Colon Carcinoma Metastatic in the Brain (tissue), 2 donors: ENCODE measurements around the gene SSPN.

DNA sequence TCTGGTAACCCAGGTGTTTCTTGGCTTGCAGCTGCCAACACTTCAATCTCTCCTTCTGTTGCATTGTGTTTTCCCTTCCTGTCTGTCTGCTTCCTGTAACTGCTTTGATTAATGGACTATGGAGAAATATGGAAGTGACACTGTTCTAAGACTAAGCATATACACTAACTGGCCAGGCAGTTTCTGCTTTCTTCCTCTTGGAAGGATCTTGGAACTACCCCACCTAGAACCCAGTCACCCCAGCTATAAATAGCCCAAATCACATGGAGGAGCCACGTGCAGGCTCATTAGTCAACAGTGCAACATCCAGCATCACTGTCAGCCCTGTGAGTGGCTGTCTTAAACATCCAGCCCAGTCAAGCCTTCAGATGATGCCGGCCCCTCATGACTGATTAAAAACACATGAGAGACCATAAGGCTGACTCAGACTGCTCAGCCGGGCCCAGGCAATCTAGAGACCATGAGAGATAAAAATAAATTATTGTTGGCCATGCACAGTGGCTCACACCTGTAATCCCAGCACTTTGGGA lies 39.2 kb downstream of the BCAT1 start:
- PRO-cap, 2 experiments: no peak in any of the 2 experiments

DNA sequence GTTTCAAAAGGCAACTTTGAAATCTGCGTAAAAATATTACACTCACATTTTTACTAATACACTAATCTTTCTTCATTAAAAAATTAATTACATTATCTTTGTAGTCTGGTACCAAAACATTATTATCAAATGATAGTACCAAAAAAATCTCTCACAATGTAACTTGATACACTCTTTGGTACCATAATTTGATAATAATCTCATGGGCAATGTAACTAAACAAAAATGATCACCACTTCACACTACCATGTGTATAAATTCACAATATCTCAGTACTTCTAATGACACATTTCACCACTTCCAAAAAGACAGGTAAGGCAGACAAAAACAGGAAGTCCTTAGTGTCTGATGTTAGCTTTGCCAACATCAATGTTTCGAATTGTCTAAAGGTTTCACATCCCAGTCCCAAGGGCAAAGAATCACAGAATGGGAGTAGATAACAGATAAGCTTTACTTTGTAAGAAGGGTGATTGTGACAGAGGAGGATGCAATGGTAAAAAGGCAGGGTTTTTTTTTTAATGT lies 8.6 kb downstream of the DNAI7 start:
- PRO-cap, 2 experiments: no peak in any of the 2 experiments

- PRO-cap, 2 experiments: no peak in any of the 2 experiments
Measured at GRCh38 chr12:25233553-25234134, 17.1 kb downstream of the KRAS start.

DNA sequence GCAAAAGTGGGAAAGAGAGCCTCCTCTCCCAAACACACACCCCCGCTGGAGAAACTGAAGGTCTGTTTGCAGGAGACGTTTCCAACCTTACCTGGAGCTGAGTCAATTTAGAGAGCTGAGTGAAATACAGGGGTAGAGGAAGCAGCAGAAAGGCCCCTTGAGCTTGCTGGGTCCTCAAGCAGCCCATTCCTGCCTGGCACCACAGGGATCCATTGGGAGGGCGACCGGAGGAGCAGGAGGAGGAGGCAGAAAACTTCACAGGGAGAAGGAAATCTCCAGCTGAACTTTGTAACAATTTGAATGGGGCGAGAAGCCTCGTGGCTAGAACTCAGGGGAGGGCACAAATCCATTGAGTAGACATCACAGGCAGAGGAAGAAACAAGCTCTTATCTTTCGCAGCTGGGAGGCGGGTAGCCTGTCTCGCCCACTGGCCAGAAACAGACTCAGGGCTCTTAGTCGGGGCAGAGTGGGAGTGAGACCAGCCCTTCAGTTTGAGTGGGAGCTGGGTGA lies 77.5 kb upstream of the LMNTD1 start:
- PRO-cap, 2 experiments: no peak in any of the 2 experiments

DNA sequence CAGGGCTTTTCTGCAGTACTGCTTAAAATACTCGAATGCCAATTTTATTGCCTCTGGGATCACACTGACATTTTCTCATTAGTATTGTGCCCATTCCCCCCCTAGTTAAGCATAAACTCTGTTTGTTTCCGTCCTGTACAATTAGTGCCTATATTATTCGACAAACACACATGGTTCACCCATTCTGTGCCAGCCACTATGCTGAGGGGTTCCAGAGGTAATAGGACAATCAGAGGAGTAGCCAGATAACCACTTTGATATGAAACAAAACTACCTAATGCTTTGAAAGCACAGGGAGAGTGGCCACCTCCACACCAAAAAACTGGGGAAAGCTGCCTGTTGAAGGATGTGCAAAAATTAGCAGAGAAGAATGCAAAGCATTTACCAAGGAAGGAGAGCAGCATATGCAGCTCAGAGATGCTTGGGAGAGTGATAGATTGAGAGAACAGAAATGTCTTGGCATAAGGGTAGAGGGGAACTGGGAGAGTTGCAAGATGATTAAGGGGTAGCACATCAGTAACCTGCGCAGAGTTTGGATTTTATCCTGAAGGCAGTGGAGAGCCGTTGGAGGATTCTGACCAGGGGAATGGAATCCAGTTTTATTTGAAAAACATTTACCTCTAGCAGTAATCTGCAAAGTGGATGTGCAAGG lies 81.8 kb downstream of the BHLHE41 start:
- PRO-cap, 2 experiments: no peak in any of the 2 experiments

DNA sequence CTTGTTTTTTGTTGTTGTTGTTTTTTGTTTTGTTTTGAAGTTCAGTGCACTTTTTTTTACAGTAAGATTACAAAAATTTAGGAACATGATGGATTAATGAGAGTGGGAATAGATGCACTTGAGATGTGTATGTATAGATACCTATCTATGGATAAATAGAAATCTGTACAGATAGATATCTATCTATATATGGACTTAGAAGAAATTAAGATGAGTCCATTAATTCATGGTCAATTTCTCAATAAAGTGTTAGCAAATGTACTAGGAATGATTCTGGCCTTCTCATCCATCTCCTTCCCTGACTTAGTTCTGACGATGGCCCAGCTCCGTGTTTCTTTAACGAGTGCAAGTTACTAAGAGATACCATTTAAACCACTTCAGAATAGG lies 3.8 kb downstream of the BHLHE41 start:
- PRO-cap, 2 experiments: no peak in any of the 2 experiments

DNA sequence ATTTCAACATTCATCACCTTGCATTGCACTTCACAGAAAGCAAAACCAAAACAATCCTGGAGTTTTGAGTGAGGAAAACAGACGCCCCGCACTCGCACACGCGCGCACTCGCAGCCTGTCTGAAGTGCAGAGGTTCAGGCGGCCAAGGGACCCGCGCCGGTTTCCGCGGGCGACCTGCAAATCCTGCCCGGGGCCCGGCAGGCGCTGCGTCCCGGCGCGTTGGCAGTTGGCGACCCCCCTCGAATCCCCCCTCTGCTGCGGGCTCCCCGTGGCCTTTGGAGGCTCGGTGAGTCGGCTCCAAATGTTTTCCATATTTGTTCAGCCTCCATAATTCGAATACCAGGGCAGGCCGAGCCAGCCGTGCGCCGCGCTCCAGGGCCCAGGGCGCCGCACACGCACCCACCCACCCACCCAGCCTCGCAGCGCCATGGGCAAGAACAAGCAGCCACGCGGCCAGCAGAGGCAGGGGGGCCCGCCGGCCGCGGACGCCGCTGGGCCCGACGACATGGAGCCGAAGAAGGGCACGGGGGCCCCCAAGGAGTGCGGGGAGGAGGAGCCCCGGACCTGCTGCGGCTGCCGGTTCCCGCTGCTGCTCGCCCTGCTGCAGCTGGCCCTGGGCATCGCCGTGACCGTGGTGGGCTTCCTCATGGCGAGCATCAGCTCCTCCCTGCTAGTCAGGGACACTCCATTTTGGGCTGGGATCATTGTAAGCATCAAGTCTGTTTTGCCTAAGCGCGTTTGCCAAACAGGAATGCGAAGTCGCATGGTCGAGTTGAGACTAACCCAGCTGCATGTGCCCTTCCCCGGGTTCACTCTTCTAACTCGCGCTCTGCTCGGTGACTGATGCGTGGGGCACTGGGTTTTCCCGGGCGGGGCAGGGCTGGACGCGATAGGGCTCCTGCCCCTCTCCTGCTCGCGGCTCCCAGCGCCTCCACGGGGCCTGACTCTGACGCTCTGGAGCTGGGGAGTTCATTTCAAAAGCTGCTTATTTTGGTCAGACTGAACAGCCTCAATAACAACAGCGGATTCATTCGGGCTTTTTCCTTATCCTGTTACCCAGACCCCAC lies at the start of gene SSPN:
SSPN (plus strand) TSS at position 328 of the 1,067 bp plus-strand sequence.
- PRO-cap, 2 experiments: peak in 2 of 2 experiments; most common plus-strand start position 127 of the sequence (in 1); most common minus-strand start position 600 of the sequence (in 2)

DNA sequence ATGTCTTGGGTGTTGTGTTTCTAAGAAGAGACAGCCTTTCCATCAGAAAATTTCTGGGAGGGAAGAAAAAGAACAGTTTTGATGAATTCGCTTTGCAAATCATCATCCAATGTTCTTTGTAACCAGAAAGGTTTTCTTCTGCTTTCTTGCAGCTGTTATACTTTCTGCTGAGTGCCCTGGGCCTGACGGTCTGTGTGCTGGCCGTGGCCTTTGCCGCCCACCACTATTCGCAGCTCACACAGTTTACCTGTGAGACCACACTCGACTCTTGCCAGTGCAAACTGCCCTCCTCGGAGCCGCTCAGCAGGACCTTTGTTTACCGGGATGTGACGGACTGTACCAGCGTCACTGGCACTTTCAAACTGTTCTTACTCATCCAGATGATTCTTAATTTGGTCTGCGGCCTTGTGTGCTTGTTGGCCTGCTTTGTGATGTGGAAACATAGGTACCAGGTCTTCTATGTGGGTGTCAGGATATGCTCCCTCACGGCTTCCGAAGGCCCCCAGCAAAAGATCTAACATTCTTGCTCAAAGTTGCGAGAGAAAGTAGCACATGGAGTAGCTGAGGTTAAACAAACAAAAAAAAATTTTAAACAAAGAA lies 35.3 kb downstream of the SSPN start:
- PRO-cap, 2 experiments: no peak in any of the 2 experiments

- PRO-cap, 2 experiments: no peak in any of the 2 experiments
Measured at GRCh38 chr12:26339056-26339648, 143.8 kb downstream of the SSPN start.

- PRO-cap, 2 experiments: no peak in any of the 2 experiments
Measured at GRCh38 chr12:26459601-26460501, 264.5 kb downstream of the SSPN start.

DNA sequence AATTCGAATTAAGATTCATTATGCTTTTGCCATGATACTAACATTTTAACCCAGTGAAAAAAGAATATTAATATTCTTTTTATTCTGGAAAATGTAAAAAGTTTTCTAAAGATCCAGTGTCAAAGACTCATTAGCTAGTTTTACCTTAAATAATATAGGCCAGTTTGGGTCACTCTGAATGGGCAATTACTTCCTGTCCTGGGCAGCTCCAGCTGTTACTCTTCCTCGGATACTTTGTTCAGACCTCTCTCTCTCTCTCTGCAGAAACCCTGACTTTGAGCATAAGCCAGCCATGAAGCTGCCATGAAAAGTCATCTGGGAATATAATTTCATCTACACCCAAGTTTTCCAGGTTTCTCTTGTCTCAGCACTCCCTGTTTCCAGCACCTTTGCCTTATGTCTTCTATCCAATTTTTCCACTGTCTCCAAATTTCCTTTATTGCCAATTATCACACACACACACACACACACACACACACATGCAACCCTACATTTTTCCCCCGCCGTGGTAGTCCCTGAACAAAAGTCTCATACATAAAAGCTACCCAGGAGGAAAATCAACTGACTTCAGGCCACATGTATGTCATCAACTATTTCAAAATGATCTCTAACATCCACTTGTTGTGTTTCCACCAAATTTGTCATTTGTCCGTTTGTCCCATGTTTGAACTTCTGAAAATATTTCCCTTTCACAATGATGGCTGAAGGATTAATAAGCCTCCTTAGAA lies 318.1 kb downstream of the SSPN start:
- PRO-cap, 2 experiments: no peak in any of the 2 experiments

GRCh38 chr12:26561554-26562068 lies 271.4 kb downstream of the ITPR2 start:
- PRO-cap, 2 experiments: no peak in any of the 2 experiments

GRCh38 chr12:26651247-26651668 lies 181.7 kb downstream of the ITPR2 start:
- PRO-cap, 2 experiments: no peak in any of the 2 experiments

- PRO-cap, 2 experiments: no peak in any of the 2 experiments
Measured at GRCh38 chr12:26738499-26739240, 94.3 kb downstream of the ITPR2 start.

- PRO-cap, 2 experiments: no peak in any of the 2 experiments
Measured at GRCh38 chr12:26834172-26834443, 1.1 kb upstream of the ITPR2 start.

DNA sequence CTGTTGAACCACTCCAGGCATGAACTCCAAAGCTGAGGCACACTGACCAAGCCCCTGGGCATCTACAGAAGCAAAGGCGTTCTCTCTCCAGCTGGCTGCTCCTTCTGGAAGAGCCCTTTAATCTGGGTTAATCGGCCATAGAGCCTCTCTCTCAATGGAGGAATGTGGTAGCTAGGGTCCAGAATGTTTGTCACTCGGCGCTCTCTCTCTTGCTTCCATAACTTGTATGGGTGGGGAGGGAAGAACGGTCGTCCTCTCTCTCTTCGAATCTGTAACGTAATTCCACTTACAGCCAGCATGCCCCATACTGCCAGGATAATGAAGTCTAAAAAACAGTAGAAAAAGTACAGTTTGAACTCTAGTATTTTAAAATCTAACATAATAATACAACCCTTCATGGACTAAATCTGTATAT lies 35.6 kb downstream of the FGFR1OP2 start:
- PRO-cap, 2 experiments: no peak in any of the 2 experiments

DNA sequence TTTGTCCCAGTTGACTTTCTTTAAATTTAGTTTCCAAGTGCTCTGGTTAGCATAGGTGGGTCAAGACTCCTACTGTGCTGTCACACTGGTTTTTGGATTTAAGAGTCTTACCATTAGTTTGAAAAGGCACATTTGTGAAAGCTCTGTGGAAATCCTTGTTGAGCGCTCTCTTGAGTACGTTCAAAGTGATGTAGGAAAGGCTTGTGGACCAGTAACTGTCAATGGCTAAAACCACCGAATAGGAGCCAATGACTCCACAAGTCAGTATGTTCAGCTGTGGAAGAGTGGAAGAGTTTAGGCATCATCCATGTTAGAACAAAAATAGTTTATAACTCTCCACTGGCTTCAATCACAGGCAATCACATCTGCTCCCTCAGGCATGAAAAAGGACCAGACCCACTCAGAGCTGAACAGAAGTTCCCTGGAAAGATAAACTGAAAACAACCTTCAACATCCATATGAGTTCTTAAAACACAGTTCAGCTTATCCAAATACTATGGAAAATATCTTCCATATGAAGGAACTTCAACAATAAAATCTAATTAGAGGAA lies 37.2 kb downstream of the FGFR1OP2 start:
- PRO-cap, 2 experiments: no peak in any of the 2 experiments

DNA sequence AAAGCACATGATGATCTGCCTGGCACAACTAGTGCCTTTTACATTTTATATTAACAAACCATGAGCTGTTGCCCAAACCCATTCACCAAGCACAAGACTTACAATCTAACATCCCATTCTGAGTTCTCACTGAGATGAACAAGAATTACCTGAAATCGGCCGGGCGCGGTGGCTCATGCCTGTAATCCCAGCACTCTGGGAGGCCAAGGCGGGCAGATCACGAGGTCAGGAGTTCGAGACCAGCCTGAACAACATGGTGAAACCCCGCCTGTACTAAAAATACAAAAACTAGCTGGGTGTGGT lies 1.7 kb downstream of the TM7SF3 start:
- PRO-cap, 2 experiments: no peak in any of the 2 experiments

- PRO-cap, 2 experiments: no peak in any of the 2 experiments
Measured at GRCh38 chr12:27191993-27192739, 51.9 kb upstream of the STK38L start.

- PRO-cap, 2 experiments: no peak in any of the 2 experiments
Measured at GRCh38 chr12:27244435-27245310, 587 bp downstream of the STK38L start.